Liver (tissue), 9 donors: ENCODE data around the genes ZNF474, SNX2 and GRAMD2B.

DNA sequence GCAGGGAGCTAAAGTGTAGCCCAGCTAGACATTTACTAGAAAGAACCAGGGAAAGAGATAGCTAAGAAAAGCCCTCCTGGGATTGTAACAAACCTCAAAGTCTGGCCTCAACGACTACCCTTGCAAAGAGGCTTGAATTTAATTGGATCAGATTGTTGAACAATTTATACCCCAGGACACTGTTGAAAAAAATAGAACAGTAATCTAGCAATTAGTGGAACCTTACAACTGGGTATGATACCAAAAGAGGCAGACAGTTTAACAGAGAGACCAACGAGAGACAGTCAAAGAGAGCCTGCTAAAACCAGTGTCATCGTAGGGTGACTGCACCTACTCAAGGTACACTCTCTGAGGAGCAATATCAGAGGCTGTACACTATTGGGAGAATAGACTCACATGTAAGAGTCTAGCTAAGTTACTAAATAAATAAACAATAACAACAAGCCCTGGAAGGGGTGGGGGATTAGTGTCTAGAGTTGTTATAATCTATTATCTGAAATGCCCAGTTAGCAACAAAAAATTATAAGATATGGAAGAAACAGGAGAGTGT is 59.1 kb downstream of the HSD17B4 start:
- PRO-cap, 5 experiments = no peak in any of the 5 experiments
- RAMPAGE, long total RNA, 2 experiments = no peak in any of the 2 experiments
- RRBS = no CpG with 5 or more reads among the region's 3 CpGs

DNA sequence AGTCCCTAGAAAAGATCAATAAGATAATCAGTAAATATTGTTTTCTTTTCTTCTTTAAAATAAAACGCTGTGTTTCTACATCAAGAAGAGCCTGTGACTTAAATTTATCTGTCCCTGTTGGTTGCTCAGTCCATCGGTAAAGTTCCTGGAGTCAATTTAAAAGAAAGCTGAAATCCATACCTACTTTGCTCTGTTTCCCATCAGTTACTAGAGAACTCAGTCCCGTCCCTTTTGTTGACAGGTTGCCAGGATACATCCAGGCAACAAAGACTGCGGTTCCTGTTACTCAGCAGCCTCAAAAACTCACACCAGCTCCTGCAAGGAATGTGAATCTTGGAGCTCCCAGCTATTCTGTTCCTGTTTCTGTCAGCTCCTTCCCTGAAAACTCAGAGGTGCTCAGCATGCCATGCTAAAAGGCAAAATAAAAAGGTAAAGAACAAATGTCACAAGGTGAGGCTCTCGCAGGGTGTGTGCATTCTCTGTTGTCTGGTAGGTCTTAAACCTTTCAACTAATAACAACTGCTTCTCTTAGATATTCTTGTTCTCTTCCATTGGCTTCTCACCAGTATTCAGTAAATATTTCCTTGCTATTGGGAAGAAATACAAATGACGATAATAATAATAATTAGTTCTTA is at the start of gene ZNF474:
Gene ZNF474, plus strand, starts transcription at position 292 of the 635 bp plus-strand sequence.
- PRO-cap, 5 experiments = no peak in any of the 5 experiments
- RAMPAGE, long total RNA, 2 experiments = no peak in any of the 2 experiments
- RRBS = no CpG with 5 or more reads among the region's 6 CpGs

GRCh38 chr5:122153046-122153521 is 6.9 kb upstream of the ENSG00000250803 start:
- PRO-cap, 5 experiments = no peak in any of the 5 experiments
- RAMPAGE, long total RNA, 2 experiments = no peak in any of the 2 experiments
- RRBS = no CpG with 5 or more reads among the region's 2 CpGs

DNA sequence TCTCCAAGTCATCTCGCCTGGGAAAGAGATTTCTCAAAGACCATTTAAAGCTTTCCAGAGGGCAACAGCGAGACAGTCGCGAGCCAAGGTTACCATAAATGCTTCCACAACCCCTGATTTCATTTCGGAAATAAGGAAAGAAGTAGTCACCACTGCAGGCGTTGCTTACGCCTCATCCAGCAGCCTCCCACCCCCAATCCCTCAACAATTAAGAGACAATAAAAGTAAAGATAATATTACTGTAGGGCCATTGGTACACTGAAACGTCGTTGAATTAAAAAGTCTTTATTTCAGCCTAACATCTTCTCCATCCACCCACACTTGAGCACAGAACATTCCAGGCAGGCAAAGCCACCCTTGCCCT is 1.0 kb upstream of the SNCAIP start:
- PRO-cap, 5 experiments = no peak in any of the 5 experiments
- RAMPAGE, long total RNA, 2 experiments = no peak in any of the 2 experiments
- RRBS = no CpG with 5 or more reads among the region's 9 CpGs

DNA sequence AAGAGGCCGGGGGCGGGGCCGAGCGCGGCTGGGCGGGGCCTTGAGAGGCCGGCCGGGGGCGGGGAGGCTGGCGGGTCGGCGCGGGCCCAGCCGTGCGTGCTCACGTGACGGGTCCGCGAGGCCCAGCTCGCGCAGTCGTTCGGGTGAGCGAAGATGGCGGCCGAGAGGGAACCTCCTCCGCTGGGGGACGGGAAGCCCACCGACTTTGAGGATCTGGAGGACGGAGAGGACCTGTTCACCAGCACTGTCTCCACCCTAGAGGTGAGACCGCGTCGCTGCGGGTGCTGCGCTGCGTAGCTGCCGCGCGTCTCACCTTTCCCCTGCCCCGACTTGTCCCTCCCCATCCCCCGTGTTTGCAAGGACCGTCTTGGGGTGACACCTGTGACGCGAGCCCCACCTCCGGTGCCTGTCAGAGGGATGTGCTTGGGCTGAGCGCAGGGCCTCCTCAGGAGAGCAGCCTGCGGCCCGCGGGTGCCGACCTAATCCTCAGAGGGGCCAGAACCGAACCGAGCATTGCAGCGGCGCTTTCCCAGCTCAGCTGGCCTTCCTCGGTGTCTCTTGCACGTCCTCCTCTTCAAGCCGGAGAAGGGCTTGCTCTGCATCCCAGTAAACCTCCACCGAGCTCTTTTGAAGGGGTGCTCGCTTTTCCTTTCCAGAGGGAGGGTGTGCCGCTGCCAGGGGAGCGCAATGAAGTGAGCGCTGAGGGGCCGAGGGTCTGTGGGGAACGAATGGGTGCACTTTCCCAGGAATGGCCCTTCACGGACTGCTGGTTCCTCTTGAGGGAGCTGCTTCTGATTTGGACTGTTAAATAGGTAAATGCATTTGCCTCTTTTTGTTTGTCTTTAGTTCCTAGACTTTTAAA is at the start of gene SNX2:
Gene SNX2, plus strand, starts transcription at position 130 of the 862 bp plus-strand sequence.
- PRO-cap, 5 experiments = peak in 5 of 5 experiments; most common plus-strand start position 150 of the sequence (in 5); most common minus-strand start position 332 of the sequence (in 2)
- RAMPAGE, long total RNA, 2 experiments = start-site peak on the plus strand in 2 of 2 experiments, centred at positions 121 to 126 of the sequence, 3,019 to 3,158 reads per replicate
- RRBS = 2% methylated on average over 6 of the region's 65 CpGs

GRCh38 chr5:123035651-123036321 is 739 bp downstream of the PPIC start:
- PRO-cap, 5 experiments = peak in 3 of 5 experiments; most common plus-strand start chr5:123036177 (in 3); most common minus-strand start chr5:123036121 (in 1)
- RAMPAGE, long total RNA, 2 experiments = start-site peak on the plus strand in 1 of 2 experiments, at chr5:123036196-123036224 at its widest, 7 reads per replicate
- RRBS = under 1% methylated on average over 15 of the region's 47 CpGs

DNA sequence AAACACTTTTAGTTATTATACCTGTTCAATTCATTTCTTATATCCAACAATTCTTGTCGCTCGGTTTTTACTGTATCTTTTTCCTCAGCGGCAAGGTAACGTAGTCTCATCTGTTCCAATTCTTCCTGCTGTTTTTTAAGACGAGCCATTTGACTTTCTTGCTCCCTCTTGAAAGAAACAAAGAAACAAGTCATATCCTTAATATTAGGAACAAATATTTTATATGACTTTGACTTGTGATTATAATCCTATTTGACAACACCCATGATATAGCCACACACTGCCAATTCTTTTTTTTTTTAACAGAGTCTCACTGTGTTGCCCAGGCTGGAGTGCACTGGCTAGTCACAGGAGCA is 73.3 kb downstream of the CEP120 start:
- PRO-cap, 5 experiments = no peak in any of the 5 experiments
- RAMPAGE, long total RNA, 2 experiments = no peak in any of the 2 experiments
- RRBS = no CpG with 5 or more reads among the region's 5 CpGs

DNA sequence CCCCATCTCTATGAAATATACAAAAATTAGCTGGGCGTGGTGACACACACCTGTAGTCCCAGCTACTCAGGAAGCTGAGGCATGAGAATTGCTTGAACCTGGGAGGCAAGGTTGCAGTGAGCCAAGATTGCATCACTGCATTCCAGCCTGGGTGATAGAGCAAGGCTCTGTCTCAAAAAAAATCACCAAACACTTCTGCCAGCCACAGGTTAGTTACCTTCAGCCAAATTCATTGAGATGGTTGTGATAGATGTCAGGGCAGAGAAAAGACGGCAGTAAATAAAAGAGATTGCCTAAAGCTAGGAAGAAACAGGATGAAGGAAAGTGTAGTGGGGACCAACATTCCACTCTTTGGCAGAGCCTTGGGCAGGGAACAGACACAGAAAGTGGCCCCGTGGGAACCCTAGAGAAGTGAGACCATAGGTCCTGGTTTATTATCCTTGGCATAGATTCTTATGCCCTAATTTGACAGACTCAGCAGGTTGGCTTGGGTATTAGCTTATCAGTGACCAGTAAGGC is 5.5 kb upstream of the CEP120 start:
- PRO-cap, 5 experiments = peak in 5 of 5 experiments; most common minus-strand start position 353 of the sequence (in 5)
- RAMPAGE, long total RNA, 2 experiments = no peak in any of the 2 experiments
- RRBS = no CpG with 5 or more reads among the region's 3 CpGs

GRCh38 chr5:123429510-123430012 is 6.4 kb upstream of the CEP120 start:
- PRO-cap, 5 experiments = peak in 5 of 5 experiments; most common plus-strand start chr5:123429759 (in 5); most common minus-strand start chr5:123429651 (in 2)
- RAMPAGE, long total RNA, 2 experiments = no peak in any of the 2 experiments
- RRBS = no CpG with 5 or more reads among the region's 2 CpGs

DNA sequence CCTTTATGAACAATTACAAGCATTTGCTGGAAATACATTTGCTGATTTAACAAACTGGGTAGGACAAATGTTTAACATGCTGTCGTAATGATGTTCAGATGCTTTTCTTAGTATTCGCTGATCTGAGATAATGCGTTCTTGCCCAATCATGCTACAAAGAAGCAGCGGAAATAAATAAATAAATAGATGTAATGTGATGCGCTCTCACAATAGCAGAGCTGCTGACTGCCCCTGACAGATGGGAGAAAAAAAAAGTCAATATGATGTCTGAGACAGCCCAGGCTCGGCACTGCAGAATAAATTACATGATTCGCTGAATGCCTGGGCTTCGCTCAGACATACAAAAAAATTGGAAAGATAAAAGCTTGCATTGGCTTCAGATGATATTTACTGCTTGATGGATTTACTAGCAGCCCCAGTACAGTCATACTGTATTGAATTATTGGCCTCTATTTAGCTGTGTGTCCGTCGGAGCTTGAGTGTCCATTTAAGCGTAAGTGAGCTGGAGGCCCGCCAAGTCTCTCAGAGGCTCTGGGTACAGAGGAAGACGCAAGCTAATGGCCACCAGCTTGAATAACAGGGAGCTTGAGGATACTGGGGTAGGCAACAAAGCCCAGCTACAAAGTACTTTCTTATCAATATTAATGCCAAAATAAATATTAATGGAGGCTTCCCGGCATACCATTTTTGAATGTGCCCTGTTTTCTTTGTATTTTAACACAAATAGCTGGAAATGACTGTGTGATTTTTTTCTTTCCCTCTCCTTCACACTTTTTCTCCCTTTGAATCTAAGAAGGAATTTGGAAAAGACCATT is 615.8 kb downstream of the CSNK1G3 start:
- PRO-cap, 5 experiments = no peak in any of the 5 experiments
- RAMPAGE, long total RNA, 2 experiments = no peak in any of the 2 experiments
- RRBS = no CpG with 5 or more reads among the region's 14 CpGs

- PRO-cap, 5 experiments = no peak in any of the 5 experiments
- RAMPAGE, long total RNA, 2 experiments = no peak in any of the 2 experiments
- RRBS = no CpG with 5 or more reads among the region's 2 CpGs
Observed at GRCh38 chr5:124410598-124410954, 335.9 kb downstream of the ZNF608 start.

DNA sequence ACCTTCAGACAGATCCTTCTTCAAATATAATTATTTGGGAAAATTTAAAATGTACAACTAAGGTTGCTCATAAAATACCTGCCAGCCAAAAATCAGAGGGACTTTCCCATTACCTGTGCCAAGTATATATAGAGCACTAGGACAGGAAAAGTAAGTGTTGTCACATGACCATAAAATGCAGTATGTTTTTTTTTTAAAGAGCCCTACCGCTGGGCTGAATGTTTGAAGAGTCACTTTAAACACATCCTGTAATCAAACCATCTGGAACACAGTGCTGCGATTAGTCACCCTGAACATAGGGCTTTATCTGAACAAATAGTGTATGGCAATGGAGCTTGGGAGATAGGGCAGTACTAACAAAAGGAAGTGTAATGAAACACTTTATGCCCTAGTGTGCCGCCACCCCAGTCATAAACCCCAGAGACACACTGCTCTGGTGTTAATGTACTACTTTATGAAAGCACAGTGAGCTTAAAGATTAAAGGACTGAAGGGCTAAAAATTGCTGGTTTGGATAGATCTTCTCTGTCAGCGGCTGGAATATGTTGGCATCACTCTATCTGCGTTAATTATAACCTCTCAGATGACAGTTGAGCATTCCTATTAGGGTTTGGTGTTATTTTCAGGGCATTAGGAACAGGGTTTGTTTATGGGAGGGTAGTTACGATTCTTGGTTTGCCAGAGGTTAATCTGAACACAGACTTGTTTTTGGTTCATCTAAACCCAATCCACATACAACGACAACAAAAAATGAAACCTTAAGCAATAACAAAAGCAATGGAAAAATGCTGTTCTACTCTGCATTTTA is 90.4 kb downstream of the ZNF608 start:
- PRO-cap, 5 experiments = peak in 1 of 5 experiments; most common plus-strand start position 255 of the sequence (in 1)
- RAMPAGE, long total RNA, 2 experiments = no peak in any of the 2 experiments
- RRBS = no CpG with 5 or more reads among the region's 7 CpGs

- PRO-cap, 5 experiments = no peak in any of the 5 experiments
- RAMPAGE, long total RNA, 2 experiments = no peak in any of the 2 experiments
- RRBS = no CpG with 5 or more reads among the region's 5 CpGs
Observed at GRCh38 chr5:124661905-124662420, 84.5 kb downstream of the ZNF608 start.

GRCh38 chr5:124697389-124697966 is 49.0 kb downstream of the ZNF608 start:
- PRO-cap, 5 experiments = no peak in any of the 5 experiments
- RAMPAGE, long total RNA, 2 experiments = no peak in any of the 2 experiments
- RRBS = no CpG with 5 or more reads among the region's 3 CpGs

GRCh38 chr5:124735114-124735888 is 11.1 kb downstream of the ZNF608 start:
- PRO-cap, 5 experiments = no peak in any of the 5 experiments
- RAMPAGE, long total RNA, 2 experiments = no peak in any of the 2 experiments
- RRBS = 47% methylated on average over 9 of the region's 25 CpGs

GRCh38 chr5:124741616-124742567 is 4.5 kb downstream of the ZNF608 start:
- PRO-cap, 5 experiments = peak in 2 of 5 experiments; most common plus-strand start chr5:124742417 (in 2); most common minus-strand start chr5:124742297 (in 2)
- RAMPAGE, long total RNA, 2 experiments = no peak in any of the 2 experiments
- RRBS = no CpG with 5 or more reads among the region's 5 CpGs

DNA sequence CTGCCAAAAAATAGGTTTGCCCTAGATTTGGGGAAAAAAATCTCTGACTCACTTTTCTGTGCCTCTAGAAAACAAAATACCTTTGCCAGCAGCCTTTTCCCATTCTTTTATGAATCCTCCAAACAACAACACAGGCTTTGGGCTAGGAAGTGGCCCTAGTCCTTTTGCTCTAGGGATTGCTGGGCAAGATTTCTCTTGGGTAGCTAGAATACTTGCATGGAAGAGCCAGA is 37.4 kb upstream of the ZNF608 start:
- PRO-cap, 5 experiments = no peak in any of the 5 experiments
- RAMPAGE, long total RNA, 2 experiments = no peak in any of the 2 experiments

DNA sequence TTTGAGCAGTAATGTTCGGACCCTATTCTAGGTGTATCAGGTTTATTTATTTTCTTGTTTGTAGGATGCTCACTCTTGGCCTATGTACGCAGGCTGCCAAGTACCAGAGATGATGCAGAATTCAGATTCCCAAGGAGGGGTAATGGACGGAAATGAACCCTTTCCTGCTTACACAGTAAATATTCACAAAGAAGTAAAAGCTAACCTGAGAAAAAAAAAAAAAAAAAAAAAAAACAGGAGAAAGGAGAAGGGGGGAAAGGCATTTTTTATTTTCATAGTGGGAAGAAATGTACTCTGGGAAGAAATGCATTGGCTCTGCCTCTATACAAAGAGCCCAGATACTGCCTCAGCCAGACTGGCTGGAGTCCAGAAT is 124.7 kb upstream of the ZNF608 start:
- PRO-cap, 5 experiments = peak in 3 of 5 experiments; most common minus-strand start position 224 of the sequence (in 2)
- RAMPAGE, long total RNA, 2 experiments = no peak in any of the 2 experiments
- RRBS = no CpG with 5 or more reads among the region's 3 CpGs

GRCh38 chr5:125257616-125258009 is 511.2 kb upstream of the ZNF608 start:
- PRO-cap, 5 experiments = no peak in any of the 5 experiments
- RAMPAGE, long total RNA, 2 experiments = no peak in any of the 2 experiments
- RRBS = no CpG with 5 or more reads among the region's 1 CpG

DNA sequence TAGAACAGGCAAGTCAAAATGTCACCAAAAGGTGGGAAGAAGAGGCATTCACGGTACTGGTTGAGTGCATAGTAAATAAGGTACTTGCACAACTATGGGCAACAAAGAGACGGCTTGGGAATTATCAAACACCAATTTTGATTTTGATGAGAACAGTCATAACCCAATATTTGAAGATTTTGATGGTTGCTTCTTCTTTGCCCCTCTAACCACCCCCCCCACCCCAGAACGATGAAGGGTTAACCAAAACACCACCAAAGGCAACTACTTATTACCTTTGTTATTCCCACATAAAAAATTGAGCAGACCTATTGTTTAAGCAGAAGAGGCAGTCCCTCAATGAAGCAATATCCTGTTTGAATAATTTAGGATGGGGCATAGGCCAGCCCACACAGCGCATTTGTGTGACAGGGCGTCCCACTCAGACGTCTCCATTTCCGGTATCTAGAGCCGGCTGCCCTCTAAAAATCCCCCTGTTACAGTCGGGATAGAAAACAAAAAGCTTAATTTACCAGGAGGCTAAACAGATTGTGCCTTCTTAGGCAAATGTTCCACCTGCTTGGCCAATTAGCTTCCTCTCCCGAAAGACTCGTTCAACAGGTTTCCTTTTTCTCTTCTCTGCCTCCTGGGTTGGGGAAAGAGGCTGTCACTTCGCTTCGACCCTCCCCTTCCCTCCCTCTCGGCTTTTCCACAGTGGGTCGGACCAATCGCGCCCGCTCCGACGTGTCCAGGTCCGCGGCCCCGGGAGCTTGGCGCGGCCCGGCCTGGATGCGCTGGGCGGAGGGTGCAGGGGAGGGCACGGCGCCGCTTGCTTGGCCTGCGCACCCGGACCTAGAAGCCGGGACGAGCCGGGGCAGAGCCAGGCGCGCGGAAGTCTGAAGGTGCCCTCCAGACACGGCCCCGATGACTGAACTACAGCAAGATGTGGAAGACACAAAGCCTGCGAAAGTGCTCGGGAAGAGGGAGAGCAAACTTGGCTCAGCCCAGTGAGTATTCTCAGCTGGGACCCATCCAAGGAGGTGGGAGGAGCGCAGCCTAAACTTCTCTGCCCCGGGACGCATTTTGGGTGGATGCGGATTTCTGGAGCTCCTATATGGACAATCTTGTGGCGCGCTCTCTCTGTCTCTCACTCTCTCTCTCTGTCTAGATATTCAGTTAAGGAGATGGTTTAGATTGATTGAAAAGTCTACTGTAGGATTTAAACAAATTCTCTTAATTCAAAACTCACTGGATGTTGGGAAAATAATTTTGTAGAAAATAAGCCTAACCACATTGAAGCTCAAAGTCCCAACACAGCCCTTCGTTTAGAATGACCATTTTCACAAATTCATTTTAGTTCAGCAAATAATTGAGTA is at the start of gene GRAMD2B:
Gene GRAMD2B, plus strand, starts transcription at position 706 of the 1,355 bp plus-strand sequence.
- PRO-cap, 5 experiments = peak in 5 of 5 experiments; most common plus-strand start position 394 of the sequence (in 5); most common minus-strand start position 620 of the sequence (in 2)
- RAMPAGE, long total RNA, 2 experiments = start-site peak on the plus strand in 1 of 2 experiments, centred at position 716 of the sequence, 60 reads per replicate
- RRBS = 6% methylated on average over 8 of the region's 50 CpGs